Metastatic Pancreatic Carcinoma in the Ovary (tissue), 1 donor: ENCODE measurements around a stretch of chr18.

DNA sequence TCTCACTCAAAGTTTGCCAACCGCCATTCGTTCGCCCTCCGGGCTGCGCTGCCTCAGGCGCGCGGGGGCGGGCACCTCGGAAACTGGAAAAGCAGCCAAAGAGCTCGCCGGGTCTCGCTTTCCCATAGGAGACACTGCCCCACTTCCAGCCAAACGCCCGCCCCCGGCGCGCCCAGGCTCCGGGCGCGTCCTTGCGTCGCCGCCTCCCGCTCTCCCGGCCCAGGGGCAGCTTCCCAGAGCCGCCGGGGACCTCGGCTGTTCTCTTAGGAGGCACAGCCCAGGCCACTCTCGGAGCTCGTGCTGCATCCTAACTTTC, 1.3 kb upstream of the KCTD1 start:
- PRO-cap, result bidirectional peak, plus-strand start at position 228 of the sequence, minus-strand start at position 85 of the sequence

DNA sequence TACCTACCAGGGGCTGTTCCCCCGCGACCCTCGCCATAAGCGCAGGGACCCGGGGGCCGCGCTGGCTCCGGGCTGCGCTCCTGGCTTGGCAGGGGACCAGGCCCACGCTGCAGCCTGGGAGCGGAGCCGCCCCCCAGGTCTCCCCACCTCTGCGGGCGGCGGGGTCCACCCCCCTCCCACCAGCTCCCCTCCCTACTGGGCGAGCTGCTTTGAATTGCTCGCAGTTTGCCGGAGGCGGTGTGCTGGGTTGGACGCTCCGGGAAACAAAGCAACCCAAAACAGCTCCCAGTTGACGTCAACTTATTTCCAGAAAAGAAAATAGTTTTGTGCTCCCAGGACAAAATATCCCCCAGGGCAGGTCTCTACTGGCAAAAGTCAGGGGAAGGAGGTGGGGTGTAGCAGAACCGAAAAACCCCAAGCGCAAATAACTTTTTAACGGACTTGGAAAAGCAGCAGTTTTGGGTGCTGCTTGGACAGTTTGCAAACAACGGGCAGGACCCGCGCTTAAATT, 2.6 kb upstream of the KCTD1 start:
- PRO-cap, result no peak

GRCh38 chr18:26649237-26649510, 100.8 kb upstream of the KCTD1 start:
- PRO-cap, result no peak

GRCh38 chr18:26703213-26704060, 155.1 kb upstream of the KCTD1 start:
- PRO-cap, result no peak

DNA sequence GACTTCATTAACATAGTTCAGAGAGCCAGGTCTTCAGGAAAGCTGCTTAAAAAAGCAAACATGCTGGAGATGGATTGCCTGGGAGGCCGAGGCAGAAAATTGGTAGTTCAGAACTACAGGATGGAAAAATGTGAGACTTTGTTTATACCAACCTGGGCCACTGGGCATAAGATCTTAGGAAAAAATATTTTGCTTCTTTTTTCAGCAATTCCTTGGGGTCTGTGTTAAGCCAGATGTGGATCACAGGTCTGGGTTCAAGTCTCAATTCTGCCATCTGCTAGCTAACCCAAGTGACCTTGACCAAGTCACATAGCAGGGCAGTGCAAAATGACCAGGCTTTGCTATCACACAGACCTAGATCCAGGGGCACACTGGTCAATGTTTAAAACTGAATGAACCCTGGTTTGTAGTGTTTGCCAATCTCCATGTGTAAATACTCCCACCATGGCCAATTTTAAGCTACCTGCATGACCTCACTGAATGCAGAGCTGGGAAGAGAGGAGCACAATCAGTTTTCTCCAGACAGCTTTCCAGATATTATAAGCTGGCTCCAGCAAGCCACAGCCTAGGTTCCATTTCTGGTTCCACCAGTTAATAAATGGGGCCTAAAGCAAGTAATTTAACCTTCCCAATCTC, 143.0 kb downstream of the CHST9 start:
- PRO-cap, result no peak

DNA sequence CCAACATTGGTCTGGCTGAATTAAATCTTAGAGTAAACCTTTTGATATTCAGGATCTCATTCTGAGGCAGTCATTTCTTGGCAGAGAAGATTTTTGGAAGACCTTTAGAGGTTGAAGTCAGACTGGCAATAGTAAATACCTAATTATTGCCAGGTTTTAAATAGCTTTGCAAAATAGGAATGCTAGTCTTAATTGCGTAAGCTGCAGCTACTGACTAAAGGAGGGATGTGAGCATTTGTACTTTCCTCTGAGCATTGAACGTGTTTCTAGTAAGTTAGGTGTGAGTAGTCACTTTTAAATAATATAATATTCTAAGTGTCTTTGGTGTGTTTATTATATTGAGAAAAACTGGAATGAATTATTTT, 127.2 kb downstream of the CHST9 start:
- PRO-cap, result no peak

- PRO-cap, result no peak
Observed at GRCh38 chr18:27142550-27143448, 42.3 kb downstream of the CHST9 start.

DNA sequence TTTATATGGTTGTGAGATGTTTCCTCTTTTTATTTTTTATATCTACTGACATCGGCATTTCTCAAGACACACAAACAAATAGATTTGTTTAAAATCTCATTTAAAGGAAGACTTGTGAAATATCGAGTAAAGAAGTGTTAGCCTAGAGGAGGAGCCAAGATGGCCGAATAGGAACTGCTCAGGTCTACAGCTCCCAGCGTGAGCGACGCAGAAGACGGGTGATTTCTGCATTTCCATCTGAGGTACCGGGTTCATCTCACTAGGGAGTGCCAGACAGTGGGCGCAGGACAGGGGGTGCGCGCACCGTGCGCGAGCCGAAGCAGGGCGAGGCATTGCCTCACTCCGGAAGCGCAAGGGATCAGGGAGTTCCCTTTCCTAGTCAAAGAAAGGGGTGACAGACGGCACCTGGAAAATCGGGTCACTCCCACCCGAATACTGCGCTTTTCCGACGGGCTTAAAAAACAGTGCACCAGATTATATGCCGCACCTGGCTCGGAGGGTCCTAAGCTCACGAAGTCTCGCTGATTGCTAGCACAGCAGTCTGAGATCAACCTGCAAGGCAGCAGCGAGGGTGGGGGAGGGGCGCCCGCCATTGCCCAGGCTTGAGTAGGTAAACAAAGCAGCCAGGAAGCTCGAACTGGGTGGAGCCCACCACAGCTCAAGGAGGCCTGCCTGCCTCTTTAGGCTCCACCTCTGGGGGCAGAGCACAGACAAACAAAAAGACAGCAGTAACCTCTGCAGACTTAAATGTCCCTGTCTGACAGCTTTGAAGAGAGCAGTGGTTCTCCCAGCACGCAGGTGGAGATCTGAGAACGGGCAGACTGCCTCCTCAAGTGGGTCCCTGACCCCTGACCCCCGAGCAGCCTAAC, 63.6 kb upstream of the CDH2 start:
- PRO-cap, result no peak

DNA sequence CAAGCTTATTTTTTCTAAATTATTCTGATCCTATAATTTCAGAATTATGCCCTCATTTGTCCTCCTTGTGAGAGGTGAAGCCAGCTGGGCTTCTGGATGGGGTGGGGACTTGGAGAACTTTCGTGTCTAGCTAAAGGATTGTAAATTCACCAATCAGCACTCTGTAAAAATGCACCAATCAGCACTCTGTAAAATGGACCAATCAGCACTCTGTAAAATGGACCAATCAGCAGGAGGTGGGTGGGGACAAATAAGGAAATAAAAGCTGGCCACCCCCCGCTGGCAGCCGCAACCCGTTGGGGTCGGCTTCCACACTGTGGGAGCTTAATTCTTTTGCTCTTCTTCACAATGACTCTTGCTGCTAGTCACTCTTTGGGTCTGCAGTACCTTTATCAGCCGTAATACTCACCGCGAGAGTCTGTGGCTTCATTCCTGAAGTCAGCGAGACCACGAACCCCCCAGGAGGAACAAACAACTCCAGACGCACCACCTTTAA, 623.2 kb downstream of the DSC3 start:
- PRO-cap, result no peak

DNA sequence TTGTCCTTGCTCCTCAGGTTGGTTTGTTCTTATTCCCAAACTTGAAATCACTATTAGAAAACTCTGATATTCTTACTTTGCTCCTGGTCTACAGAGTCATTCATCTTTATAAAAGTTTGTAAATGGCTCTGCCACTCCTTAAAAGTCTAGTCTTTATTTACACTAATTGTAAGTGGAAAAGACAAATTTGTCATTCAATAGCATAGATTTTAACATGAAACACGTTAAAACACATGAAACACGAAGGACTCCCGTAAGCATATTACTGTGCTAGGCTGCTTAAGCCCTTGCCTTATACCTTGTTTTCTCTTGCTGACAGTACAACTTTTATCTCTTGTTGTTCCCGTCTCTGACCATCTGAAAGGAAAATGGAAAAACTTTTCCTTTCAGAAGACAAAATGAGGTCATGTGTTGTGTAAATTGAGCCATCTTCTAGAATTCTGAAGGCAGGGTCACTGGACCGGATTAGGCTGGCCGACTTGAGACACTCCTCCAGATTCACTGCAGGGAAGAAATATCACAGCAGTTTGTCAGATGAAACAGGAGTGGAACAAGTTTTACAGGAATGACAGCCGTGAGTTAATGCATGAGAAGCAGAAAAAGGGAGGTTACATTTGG, 5.5 kb downstream of the DSC1 start:
- PRO-cap, result no peak

DNA sequence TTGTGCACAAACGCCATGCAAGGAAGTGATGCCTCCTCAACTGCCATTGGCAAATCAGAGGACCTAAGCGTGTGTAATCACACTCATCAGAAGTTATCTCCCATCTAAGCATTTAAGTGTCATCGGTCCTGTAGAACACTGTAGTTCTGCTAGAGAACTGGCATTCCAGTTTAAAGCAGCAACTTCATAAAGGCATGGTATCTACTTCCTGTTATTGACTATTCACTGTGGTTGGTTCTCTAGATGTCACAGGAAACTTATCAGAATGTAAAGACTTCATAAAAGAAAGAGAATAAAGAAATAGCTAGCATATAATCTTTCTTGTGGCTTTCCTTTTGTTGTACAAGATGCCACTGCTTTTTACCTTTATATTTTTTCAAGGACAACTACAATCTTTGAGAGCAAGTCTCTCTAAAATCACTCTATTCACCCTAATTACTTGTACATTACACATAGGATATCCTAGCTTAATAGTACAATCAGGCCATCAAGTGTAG, 492 bp upstream of the DSC1 start:
- PRO-cap, result no peak

DNA sequence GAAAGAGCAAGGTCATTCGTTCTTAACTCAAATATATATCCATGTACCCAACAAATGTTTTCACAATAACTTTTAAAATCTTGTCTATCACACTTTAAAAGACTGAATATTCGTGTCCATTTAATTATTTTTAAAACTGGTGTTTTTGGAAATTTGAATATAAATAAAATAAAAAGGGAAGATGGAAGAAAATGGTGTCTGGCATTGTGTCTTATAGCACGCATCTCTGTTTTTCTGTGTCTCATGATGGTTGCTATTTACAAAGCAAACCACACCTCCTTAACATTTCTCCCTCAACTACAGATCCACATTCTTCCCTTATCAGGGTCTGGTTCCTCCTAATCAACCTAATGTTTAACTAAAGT, 55.9 kb upstream of the DSG1 start:
- PRO-cap, result no peak

- PRO-cap, result no peak
Observed at GRCh38 chr18:31354655-31355360, 21.8 kb upstream of the DSG4 start.

GRCh38 chr18:31480091-31480546, 17.9 kb upstream of the DSG2 start:
- PRO-cap, result no peak

DNA sequence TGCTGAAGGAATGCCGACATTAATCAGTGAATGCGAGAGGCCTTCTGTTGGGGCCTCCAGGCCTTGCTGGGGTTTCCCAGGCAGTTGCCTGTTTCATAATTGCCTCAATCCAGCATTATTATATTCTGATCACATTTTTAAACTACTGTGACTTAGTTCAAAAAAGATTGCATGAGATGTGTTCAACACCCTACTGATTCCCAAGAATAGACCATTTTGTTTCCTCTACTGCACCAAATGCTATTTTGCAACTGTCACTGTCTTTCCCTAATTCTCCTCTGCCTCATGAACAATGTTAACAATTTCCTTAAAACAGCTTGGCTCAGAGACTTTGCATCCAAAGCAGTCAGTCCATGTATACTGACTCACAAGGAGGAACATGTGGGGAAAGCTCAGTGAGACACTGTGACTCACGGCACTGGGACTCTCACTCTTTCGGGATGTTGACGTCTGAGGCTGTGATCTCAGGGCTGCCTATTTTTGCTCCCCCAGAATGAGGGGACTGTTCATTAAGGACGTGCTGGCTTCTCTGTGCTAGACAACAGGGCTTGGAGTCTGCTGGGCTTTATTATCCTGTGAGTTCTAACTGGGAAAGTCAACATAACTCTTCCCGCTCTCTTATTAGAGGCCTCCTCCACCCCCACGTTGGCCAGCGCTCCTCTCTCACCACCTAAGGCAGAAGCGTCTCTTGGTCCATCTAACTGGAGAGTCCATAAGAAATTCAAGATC, 10.4 kb upstream of the DSG2 start:
- PRO-cap, result no peak

- PRO-cap, result no peak
Observed at GRCh38 chr18:31500119-31500851, 2.3 kb downstream of the DSG2 start.

DNA sequence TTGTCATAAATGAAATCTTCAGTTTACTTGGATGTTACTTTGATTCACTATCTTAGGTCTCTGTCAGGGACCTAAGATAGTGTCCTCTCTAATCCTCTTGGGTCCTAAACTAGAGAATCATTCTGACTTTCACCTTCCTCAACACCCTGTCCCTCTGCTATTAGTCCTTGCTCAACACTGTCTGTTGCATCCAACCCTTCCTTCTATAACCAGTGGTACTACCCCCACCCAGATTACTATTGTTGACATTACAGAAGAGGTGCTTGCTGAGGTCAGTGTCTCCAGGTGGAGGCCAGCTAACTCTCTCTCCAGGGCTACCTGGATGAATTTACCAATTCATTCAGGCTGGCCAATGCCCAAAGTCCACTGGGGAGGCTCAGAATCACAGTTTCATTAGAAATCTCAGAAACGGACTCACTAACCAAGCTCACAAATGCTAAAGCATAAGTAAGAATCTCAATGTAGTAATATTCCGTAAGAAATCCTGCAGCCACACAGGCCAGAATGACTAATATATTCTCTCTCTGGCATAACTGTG, 10.2 kb upstream of the TTR start:
- PRO-cap, result no peak

DNA sequence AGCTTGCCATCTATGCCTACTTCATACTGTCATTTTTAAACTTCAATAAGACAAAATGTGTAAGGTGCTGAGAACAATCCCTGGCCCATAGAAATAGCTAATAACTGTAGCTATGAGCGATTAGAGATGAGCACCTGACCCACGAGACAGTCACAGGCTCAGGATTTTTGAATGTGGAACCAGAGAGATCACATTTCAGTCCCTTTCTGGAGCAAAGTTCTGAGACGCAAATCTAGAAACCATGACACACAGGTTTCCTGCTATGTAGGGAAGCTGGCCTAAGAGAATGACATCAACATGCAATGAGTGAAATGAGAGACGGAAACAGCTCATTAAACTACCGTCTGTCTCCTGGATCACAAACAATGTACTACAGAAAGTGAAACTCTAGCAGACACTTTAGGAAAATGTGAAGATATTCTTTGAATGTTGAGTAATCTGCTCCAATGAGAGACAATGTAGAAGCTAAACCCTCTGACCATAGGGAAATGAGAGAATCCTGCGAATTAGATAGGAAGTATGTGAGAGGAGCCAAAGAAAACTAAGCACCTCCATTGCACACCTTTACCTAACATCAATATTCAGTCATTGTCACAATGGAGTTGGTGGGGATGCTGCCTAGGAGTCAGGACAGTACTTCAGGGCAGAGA, 25.5 kb downstream of the B4GALT6 start:
- PRO-cap, result no peak

GRCh38 chr18:32019206-32020212, 884 bp downstream of the RNF125 start:
- PRO-cap, result unidirectional peak, minus-strand start at chr18:32020011

DNA sequence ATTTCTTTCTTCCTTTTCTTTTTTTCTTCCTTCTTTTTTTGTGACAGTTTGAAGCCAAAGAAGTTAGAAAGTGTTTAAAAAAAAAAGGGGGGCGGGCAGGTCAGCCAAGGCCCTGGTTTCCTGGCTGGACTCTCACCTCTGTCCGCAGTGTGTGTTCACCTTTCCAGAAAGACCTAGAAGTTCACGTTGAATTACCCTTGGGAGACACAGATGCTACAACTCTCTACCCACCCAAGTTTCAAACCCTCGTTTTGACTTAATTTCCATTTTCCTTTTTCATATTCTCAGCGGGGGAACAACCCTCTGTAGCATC, 19.9 kb downstream of the MEP1B start:
- PRO-cap, result no peak